ENCODE results near the genes THAP10 and MYO9A.

- PRO-cap = unidirectional peak, minus-strand start at chr15:70101549
- RAMPAGE, long total RNA, 4 experiments = no peak in any of the 4 experiments
Observed at GRCh38 chr15:70101366-70101781, 3.7 kb upstream of the TLE3 start.

- PRO-cap = no peak
- RAMPAGE, long total RNA, 4 experiments = no peak in any of the 4 experiments
Observed at GRCh38 chr15:70155048-70155573, 57.4 kb upstream of the TLE3 start.

- PRO-cap = no peak
- RAMPAGE, long total RNA, 4 experiments = no peak in any of the 4 experiments
Observed at GRCh38 chr15:70195630-70196502, 98.1 kb upstream of the TLE3 start.

GRCh38 chr15:70257513-70257949 lies 159.8 kb upstream of the TLE3 start:
- PRO-cap = no peak
- RAMPAGE, long total RNA, 4 experiments = no peak in any of the 4 experiments

- PRO-cap = no peak
- RAMPAGE, long total RNA, 4 experiments = no peak in any of the 4 experiments
Observed at GRCh38 chr15:70266406-70266649, 168.6 kb upstream of the TLE3 start.

DNA sequence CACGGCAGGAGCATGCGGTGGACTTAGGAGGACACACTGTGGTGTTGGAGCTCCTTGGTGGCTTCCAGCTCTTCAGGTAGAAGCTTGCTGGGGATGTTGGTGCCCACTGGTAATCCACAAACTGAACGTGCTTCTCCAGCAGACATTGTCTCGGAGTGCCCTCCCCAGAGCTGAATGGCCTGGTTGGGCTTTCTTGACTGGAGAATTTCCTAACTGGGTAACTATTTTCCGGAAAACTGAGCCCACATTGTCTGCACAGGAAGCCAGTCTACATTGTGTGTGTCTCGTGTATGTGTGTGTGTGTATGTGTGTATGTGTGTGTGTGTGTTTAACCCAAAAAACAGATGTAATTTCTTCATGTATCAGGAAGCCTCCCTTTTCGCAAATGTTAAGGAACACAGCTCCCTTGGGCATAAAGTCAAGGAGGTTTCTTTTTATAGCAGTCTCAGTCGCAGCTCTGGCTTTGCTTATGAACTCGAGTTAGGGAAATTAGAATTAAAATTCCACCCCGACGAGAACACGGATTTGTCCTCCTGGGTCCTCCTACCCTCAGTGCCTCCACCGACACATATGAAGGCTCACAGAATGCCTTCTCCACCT lies 172.7 kb upstream of the TLE3 start:
- PRO-cap = no peak
- RAMPAGE, long total RNA, 4 experiments = no peak in any of the 4 experiments

GRCh38 chr15:70459725-70460296 lies 303.5 kb downstream of the UACA start:
- PRO-cap = no peak
- RAMPAGE, long total RNA, 4 experiments = no peak in any of the 4 experiments

GRCh38 chr15:70505419-70506196 lies 257.8 kb downstream of the UACA start:
- PRO-cap = no peak
- RAMPAGE, long total RNA, 4 experiments = no peak in any of the 4 experiments

- PRO-cap = no peak
- RAMPAGE, long total RNA, 4 experiments = no peak in any of the 4 experiments
Observed at GRCh38 chr15:70710489-70711090, 52.8 kb downstream of the UACA start.

GRCh38 chr15:70807011-70807549 lies 43.7 kb upstream of the UACA start:
- PRO-cap = no peak
- RAMPAGE, long total RNA, 4 experiments = no peak in any of the 4 experiments

DNA sequence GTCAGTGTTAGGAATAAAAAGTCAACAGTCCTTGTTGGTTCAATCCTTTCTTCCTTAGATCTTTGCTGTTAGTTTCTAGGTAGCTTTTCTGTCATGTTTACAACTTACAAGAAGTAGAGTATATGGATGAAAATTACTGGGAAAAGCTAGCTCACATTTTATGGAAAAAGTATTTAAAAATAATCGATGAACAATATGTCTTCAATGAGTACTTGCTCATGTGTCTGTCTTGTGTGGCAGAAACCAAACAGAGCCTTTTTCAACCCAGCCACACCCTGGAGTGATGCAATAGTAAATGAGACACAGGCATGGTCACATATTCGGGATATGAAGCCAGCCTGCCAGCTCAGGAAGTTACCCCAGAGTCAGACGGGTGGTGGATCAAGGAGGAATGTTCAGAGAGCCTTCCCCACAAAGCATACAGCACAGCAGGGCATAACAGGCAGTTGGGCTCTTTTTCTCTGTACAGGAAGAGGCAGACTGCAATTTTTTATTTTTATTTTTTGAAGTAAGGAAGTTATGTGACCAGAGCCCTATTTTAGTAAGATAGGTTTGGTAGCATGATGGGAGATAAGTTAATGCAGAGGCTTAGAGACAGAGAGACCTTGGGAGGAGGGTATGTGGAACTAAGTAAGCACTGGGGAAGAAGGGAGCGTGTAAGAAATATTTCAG lies 27.3 kb downstream of the LARP6 start:
- PRO-cap = no peak
- RAMPAGE, long total RNA, 4 experiments = no peak in any of the 4 experiments

GRCh38 chr15:70891899-70892962 lies at the start of gene THAP10:
THAP10 (minus strand) TSS chr15:70892433.
- PRO-cap = bidirectional peak, plus-strand start at chr15:70892705, minus-strand start at chr15:70892628
- RAMPAGE, long total RNA, 4 experiments = start-site peak on the plus strand in 3 of 4 experiments, at chr15:70892589-70892871 at its widest, 8 to 23 reads per replicate; start-site peak on the minus strand in 2 of 4 experiments, at chr15:70892389-70892422 at its widest, 6 to 22 reads per replicate

DNA sequence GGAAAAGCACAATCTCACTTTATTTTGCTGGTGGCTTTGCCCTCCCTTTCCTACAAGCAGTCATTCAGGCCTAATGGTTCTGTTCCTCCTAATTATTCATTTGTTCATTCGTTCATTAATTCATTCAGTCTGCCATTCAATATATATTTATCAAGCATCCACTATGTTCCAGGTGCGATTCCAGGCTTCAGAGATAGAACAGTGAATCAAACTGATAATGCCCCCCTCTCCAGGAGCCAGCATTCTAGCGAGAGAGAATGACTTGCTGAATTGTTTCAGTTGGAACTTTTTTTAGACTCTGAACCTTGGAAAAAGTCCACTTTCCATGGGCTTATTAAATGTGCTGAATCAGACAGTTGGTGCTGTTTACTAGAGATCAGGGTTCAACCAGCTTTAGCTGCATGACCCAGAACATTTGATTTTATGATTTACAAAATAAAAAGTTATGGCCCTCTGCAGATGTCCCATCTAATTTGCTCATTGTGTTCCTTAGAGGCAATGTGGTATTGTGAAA lies 213.1 kb downstream of the THSD4 start:
- PRO-cap = no peak
- RAMPAGE, long total RNA, 4 experiments = no peak in any of the 4 experiments

DNA sequence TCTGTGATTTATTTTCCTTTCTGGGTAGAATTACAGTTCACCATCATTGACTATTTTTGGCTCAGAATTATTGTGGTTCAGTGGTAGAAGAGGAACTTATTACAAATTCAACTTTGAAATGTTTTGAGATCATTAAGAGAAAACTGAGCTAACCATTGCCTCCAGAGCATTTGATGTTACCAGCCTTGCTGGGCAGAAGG lies 325.1 kb upstream of the NR2E3 start:
- PRO-cap = no peak
- RAMPAGE, long total RNA, 4 experiments = no peak in any of the 4 experiments

- PRO-cap = no peak
- RAMPAGE, long total RNA, 4 experiments = no peak in any of the 4 experiments
Observed at GRCh38 chr15:71501713-71502079, 308.7 kb upstream of the NR2E3 start.

DNA sequence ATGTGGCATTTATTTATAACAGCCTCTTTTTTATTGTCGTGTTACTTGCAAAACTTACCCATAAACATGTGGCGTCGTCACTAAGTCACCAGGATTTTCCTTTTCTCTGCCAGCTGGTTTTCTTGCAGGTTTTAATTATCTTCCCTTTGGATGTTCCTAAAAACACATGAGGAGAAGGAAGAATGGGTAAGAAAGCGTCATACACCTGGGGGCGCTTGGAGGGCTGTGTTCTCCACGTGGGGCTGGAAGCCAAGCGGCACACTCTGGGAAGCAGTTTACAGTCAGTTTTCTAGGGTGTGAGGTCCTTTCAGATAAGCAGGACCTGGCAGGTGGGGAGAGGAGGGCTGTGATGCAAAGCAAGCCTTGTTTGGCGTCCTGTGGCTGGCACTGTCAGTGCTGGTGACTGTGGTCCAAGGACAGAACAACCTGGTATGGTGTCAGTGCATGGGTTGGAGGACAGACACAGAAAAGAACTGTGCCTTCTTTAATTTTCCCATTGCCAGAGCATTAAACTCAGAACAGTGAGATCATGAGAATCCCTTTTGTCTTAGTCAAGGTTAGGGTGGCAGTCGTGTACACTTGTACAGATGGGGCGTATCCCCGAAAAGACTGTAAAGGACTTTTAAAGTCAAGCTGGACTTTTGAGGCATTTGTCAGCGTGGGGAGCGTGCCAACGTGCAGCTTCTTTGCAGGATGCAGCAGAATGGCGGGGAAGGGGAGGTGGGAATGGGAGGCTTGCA lies 260.6 kb upstream of the NR2E3 start:
- PRO-cap = no peak
- RAMPAGE, long total RNA, 4 experiments = no peak in any of the 4 experiments

DNA sequence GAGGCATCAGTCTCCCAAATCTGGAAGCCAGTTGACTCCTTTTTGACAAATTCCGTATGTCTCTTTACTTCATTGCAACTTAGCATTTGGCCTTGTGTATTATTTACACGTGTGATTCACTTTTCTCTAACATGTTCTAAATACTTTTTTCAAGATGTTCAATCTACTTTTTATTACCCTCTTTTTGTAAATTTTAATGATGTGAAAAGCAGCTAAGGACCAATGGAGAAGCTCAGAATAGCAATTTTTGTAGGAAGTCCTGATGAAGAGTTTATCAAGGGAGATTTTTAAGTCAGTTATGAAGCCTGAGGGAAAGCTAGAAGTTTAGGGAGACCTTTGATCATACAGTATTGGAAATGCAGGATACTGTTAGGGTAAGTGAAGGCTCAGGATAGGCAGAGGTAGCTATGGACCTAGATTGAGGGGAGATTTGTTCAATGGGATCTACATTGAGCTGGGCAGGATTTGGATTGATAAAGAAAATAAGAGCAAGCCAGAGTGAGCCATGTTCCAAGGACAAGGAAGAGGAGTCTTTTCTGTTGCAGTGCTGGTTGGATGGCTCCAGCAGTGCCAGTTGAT lies 187.8 kb upstream of the NR2E3 start:
- PRO-cap = no peak
- RAMPAGE, long total RNA, 4 experiments = no peak in any of the 4 experiments

DNA sequence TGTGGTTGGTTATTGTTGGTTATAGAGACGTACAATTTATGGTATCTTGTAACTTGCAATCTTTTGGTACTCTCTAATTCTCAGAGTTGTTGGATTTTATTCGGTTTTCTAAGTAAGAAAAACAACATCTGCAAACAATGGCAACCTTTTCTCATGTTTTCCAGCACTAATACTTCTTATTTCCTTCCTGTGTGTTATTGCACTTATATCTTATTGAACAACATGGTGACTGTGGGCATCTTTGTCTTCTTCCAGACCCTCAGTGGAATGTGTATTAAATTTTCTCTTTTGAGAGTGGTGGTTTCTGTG lies 184.3 kb upstream of the NR2E3 start:
- PRO-cap = no peak
- RAMPAGE, long total RNA, 4 experiments = no peak in any of the 4 experiments

GRCh38 chr15:72117679-72118226 lies at the start of gene MYO9A:
MYO9A (minus strand) TSS chr15:72118150.
- PRO-cap = unidirectional peak, minus-strand start at chr15:72117870; bidirectional peak, plus-strand start at chr15:72118303, minus-strand start at chr15:72118170
- RAMPAGE, long total RNA, 4 experiments = start-site peak on the minus strand in 4 of 4 experiments, at chr15:72117800-72118111 at its widest, 42 to 691 reads per replicate

DNA sequence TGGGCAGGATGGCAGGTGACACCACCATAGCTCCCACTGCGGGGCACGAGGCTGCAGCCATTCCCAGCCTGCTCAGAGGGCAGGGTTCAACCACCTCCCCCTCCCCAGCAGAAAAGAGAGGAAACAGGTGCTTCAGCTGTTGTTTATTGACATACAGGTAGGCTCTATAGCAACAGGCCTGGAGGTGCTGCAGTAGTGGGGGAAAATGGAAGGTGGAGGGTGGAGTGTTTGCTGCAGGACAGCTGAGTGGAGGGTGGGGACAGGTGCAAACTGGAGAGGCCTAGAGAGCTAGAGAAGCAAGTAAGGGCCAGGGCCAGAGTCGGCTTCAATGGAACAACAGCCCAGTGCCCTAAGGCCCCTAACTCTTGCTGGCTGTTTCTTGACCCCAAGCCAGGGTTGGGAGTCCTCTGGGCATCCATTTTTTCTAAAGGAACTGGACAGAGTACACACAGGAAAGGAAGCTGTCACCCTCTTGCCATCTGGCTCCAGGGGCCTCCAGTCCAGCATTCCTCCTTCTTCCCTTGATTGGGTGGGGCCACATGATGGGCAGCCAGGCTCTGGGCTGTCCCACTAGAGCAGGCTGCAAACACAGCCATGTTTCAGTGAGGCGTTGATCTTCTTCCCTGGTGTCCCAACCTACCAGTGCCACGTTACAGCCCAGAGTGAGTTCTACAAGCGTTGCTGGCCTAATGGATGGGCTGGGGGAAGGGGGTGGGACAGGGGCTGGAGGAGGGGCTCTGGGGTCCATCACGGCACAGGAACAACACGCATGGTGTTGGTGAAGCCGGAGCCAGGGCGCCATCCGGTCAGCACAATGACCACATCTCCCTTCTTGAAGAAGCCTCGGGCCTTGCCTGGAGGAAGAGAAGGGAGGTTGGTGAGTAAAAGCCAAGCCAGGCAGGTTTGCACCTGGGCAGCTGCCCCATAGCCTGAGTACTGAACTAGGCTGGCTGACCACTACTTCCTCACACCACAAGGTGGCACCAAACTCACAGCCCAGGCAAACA lies 1.6 kb upstream of the GRAMD2A start:
- PRO-cap = no peak
- RAMPAGE, long total RNA, 4 experiments = no peak in any of the 4 experiments

Data from sigmoid colon (tissue), 4 donors.